Measurements from ENCODE around the gene GALM.

- RRBS: no CpG with 5 or more reads among the region's 2 CpGs
Observed at GRCh38 chr2:38116650-38117145, 40.7 kb upstream of the CYP1B1 start.

- RRBS: no CpG with 5 or more reads among the region's 12 CpGs
Observed at GRCh38 chr2:38277752-38278458, 99.2 kb downstream of the ATL2 start.

- RRBS: no CpG with 5 or more reads among the region's 7 CpGs
Observed at GRCh38 chr2:38508193-38508673, 94.5 kb downstream of the HNRNPLL start.

DNA sequence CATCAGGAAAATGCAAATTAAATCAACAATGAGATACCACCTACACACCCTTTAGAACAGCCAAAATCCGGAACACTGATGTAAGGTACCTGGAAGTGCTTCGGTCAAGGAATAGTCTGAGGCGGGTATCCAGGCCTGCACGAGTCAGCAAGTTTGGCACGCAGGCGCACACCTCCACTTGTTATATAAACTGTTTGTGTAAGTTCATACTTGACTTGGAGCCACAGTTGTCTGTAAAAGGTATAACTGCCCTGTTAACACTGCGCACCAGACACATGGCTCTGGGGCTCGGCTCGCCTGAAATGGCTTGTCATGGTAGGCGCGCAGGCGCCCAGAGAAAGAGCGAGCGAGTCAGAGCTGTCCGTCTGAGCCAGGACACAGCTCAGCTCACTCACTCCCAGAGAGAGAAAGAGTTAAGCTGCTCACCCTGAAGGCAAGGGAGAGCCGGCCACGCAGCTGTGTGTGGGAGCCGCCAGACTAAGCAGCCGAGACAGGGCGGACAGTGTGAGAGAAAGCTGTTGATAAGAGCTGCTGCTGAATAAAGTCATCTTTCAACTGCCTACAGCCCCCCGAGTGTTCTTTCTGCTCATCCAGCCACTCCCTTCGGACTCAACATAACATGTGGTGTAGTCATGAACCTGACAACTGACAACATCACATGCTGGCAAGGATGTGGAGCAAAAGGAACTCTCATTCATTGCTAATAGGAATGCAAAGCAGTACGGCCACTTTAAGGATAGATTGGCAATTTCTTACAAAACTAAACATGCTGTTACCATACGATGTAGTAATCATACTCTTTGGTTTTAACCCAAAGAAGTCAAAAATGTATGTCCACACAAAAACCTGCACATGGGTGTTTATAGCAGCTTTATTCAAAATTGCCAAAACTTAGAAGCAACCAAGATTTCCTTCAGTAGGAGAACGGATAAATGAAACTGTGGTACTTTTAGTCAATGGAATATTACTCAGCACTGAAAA lies 87.1 kb downstream of the HNRNPLL start:
- RRBS: no CpG with 5 or more reads among the region's 25 CpGs

GRCh38 chr2:38603122-38603416 lies 341 bp upstream of the HNRNPLL start:
- RRBS: 2% methylated on average over 7 of the region's 31 CpGs

DNA sequence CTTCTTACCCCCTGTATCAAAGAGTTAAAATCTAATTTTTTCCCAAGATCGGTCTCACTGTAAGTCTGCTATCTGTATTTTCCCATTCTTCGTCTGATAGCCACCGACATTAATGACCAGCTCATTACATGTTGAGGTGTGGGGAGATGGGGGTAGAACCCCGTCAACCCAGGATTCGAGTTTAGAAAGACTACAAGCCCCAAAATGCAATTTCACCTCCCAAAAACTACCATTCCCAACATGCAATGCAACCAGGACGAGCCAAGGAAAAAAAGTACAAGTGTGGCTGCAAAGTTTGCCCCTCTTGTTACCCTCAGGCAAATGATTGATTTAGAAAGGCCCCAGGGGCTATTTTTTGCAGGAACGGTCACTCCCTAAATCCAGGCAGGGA lies 264 bp upstream of the GALM start:
- RRBS: no CpG with 5 or more reads among the region's 7 CpGs

DNA sequence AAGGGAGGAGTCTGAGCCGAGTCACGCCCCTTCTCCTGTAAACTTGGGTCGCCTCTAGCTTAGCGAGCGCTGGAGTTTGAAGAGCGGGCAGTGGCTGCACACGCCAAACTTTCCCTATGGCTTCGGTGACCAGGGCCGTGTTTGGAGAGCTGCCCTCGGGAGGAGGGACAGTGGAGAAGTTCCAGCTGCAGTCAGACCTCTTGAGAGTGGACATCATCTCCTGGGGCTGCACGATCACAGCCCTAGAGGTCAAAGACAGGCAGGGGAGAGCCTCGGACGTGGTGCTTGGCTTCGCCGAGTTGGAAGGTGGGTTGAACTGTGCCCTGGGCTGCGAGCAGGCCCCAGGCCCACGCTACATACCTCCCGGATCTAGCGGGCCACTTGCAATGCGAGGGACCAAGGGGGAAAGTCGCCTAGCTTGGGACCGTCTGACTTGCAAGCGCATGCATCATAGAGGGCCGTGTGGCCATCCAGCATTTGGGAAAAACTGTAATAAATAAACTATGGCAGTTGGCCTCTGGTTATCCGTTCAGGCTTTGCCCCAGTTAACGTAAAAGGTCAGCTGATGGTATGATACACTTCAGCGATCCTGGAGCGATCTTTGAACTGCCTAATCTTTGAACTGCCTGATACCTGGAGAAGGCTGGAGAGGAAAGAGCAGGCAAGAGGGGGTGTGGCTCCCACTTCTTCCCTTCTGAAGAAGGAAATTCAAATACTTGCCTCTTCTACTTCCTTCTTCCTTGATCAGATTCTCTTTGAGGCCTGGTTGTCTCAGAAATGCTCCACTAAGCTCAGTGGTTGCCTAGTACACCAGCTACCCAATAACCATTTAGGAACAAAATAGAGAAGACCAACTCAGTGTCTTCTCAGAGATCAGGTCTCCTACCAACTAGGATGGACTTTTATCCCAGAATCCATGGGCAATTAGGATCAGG lies at the start of gene GALM:
GALM (plus strand) TSS at position 69 of the 935 bp plus-strand sequence.
- RRBS: no CpG with 5 or more reads among the region's 28 CpGs

- RRBS: no CpG with 5 or more reads among the region's 4 CpGs
Observed at GRCh38 chr2:38671274-38671538, 5.3 kb downstream of the GALM start.

- RRBS: no CpG with 5 or more reads among the region's 8 CpGs
Observed at GRCh38 chr2:39022272-39023258, 98.3 kb downstream of the SOS1 start.

DNA sequence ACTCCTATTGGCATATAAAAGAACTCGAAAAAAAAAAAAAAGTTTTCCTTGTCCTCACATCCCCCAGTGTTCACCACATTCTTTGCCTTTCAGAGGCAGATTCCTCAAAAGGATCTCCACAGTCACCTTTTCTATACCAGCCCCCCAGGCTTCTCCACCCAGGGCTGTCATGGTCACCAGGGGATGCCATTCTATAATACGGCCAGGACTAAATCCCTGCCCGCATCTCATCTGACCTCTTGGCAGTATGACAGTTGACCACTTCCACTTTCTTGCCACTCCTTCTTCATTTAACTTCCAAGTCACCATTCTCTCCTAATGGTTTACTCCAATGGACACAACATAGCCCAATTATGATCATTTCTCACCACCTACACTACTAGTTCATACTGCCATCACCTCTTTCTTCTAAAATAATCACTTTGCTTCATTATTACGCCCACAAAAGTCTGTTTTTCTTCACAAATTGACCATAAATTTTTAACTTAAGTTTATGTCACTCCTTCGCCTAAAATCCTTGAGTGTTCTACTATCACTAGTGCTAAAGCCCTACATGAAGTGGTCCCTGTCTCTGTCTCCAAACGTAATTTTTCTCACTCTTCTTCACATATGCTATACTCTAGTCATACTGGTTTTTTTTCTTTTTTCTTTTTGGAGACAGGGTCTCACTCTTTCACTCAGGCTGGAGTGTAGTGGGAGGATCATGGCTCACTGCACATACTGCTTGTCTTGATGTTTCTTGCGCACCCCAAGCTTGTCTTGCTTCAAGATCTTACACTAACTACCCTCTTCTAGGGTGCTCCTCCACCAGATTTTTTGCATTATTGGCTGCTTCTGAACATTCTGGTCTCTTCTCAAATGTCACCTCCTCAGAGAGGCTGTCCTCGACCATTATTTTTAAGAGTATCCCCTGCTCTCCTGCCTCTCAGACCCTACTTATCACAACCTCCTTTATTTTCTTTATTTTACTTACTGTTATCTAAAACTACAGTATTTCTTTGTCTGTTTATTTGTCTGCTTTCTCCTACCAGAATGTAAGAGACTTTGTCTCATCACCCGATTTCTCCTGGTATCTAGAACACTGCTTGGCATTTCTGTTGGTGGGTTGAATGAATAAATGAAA lies 28.9 kb downstream of the SOS1 start:
- RRBS: no CpG with 5 or more reads among the region's 9 CpGs

- RRBS: no CpG with 5 or more reads among the region's 13 CpGs
Observed at GRCh38 chr2:39112126-39113345, 8.3 kb downstream of the SOS1 start.

- RRBS: 1% methylated on average over 76 of the region's 114 CpGs
Observed at GRCh38 chr2:39120065-39120984, 526 bp downstream of the SOS1 start.

GRCh38 chr2:39141061-39141866 lies 20.4 kb upstream of the SOS1 start:
- RRBS: no CpG with 5 or more reads among the region's 7 CpGs

DNA sequence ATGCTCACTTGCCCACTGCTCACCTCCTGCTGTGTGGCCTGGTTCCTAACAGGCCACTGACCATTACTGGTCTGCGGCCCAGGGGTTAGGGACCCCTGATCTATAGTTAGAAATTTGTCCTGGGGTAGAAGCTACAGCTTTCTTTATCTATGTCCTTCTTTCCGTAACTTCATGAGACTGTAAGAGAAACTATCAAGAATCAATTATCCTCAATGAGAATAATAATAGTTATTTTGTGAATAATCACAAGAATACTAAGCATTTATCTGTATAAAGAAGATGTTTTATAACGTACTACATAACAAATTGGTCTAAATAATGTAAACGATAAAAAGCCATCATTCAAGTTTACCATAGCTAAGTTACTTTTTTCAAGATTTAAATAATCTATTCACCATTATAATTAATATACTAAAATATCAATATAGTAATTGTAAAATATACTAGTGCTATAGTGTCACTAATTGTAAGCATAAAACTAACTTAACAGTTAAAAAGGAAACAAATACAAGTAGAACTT lies 150.7 kb downstream of the MAP4K3 start:
- RRBS: no CpG with 5 or more reads among the region's 4 CpGs

GRCh38 chr2:39313381-39314208 lies 123.5 kb downstream of the MAP4K3 start:
- RRBS: no CpG with 5 or more reads among the region's 6 CpGs

DNA sequence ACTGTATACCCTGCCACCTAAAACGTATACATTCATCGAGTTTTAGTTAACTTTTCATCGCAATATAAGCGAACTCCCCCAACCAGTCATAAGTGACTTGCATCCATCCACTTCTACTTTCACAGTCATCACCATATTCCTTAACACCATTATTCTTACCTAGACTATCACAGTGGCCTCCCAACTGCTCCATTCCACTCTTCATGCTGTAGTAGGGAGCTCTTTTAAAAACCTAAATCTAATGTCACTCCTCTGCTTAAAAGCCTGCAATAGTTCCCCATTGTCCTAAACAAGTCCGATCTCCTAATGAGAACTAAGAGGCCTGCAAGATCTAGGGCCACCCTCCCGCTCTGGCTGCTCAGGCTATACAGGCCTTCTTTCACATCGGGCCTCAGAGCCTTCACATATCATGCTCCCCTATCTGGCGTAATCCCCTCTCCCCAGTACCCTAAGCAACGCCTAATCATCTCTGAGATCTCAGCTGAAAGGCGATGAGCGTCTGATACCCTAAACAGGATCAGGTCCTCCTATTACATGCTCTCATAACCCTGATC lies 2.0 kb downstream of the MAP4K3 start:
- RRBS: no CpG with 5 or more reads among the region's 11 CpGs

- RRBS: no CpG with 5 or more reads among the region's 9 CpGs
Observed at GRCh38 chr2:39494622-39495321, 57.7 kb upstream of the MAP4K3 start.

DNA sequence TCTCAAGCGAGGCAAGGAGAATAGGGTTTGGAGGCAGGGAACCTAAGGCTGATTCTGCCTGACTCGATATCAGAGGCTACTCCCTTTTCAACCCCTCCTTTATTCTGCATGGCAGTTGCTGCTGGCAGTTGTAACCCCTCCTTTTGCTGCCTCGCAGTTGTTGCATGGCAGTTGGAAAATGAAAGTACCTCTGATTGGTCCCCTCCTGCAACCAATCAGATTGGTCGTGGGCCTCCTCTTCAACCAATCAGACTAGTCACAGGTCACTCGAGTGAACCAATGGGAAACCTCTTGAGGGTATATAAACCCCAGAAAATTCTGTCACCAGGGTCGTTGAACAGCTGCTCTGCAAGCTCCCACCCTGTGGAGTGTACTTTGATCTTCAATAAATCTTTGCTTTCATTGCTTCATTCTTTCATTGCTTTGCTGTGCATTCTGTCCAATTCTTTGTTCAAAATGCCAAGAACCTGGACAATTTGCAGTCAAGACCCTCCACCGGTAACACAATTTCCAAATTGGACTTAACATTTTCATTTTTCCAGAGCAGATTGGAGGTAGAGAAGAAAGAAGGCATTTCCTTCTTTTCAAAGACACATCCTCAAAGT lies 294.4 kb upstream of the SLC8A1 start:
- RRBS: no CpG with 5 or more reads among the region's 7 CpGs

- RRBS: no CpG with 5 or more reads among the region's 7 CpGs
Observed at GRCh38 chr2:41720695-41721471, 326.9 kb upstream of the PKDCC start.